ENCODE measurements around a stretch of chr21.

DNA sequence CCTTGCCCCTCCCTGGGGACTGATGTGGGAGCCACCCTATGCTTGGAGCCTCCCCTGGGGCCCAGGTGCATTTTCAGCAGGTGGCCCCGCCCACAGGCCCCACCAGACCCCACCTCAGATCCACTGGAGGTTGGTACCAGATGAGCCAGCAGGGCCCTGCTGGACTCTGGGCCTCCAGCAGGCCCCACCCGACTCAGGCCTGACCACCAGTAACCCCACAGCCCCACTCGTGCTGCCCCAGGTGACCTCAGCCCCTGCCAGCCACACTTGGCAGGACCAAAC is 8.8 kb downstream of the SLC19A1 start:
- RAMPAGE, long total RNA, result no peak
- RRBS, 2 experiments, result no CpG with 5 or more reads among the region's 3 CpGs
CAGE:
- cytosol, long polyA minus RNA, result no peak
- cytosol, long polyA plus RNA, result no peak
- long polyA plus RNA, result no peak
- nucleolus, long total RNA, result no peak
- nucleus, long polyA plus RNA, result no peak
- nucleus, long total RNA, result no peak

GRCh38 chr21:45535572-45536020 is 6.6 kb downstream of the SLC19A1 start:
- RAMPAGE, long total RNA, result no peak
- RRBS, 2 experiments, result 62 to 74% methylated on average over 2 of the region's 17 CpGs
CAGE:
- cytosol, long polyA minus RNA, result no peak
- cytosol, long polyA plus RNA, result no peak
- long polyA plus RNA, result no peak
- nucleolus, long total RNA, result no peak
- nucleus, long polyA plus RNA, result no peak
- nucleus, long total RNA, result no peak

- RAMPAGE, long total RNA, result no peak
- RRBS, 2 experiments, result no CpG with 5 or more reads among the region's 28 CpGs
CAGE:
- cytosol, long polyA minus RNA, result no peak
- cytosol, long polyA plus RNA, result no peak
- long polyA plus RNA, result no peak
- nucleolus, long total RNA, result no peak
- nucleus, long polyA plus RNA, result no peak
- nucleus, long total RNA, result no peak
Measured at GRCh38 chr21:45550061-45551340, 8.3 kb upstream of the SLC19A1 start.

GRCh38 chr21:45554362-45554823 is 12.2 kb upstream of the SLC19A1 start:
- RAMPAGE, long total RNA, result no peak
- RRBS, 2 experiments, result no CpG with 5 or more reads among the region's 24 CpGs
CAGE:
- cytosol, long polyA minus RNA, result no peak
- cytosol, long polyA plus RNA, result no peak
- long polyA plus RNA, result no peak
- nucleolus, long total RNA, result no peak
- nucleus, long polyA plus RNA, result no peak
- nucleus, long total RNA, result no peak

GRCh38 chr21:45562735-45563415 is 20.6 kb upstream of the SLC19A1 start:
- RAMPAGE, long total RNA, result no peak
- RRBS, 2 experiments, result no CpG with 5 or more reads among the region's 14 CpGs
CAGE:
- cytosol, long polyA minus RNA, result no peak
- cytosol, long polyA plus RNA, result no peak
- long polyA plus RNA, result no peak
- nucleolus, long total RNA, result no peak
- nucleus, long polyA plus RNA, result no peak
- nucleus, long total RNA, result no peak

GRCh38 chr21:45638566-45639563 is 4.7 kb upstream of the PCBP3 start:
- RAMPAGE, long total RNA, result no peak
- RRBS, 2 experiments, result no CpG with 5 or more reads among the region's 12 CpGs
CAGE:
- cytosol, long polyA minus RNA, result no peak
- cytosol, long polyA plus RNA, result no peak
- long polyA plus RNA, result no peak
- nucleolus, long total RNA, result no peak
- nucleus, long polyA plus RNA, result no peak
- nucleus, long total RNA, result no peak

DNA sequence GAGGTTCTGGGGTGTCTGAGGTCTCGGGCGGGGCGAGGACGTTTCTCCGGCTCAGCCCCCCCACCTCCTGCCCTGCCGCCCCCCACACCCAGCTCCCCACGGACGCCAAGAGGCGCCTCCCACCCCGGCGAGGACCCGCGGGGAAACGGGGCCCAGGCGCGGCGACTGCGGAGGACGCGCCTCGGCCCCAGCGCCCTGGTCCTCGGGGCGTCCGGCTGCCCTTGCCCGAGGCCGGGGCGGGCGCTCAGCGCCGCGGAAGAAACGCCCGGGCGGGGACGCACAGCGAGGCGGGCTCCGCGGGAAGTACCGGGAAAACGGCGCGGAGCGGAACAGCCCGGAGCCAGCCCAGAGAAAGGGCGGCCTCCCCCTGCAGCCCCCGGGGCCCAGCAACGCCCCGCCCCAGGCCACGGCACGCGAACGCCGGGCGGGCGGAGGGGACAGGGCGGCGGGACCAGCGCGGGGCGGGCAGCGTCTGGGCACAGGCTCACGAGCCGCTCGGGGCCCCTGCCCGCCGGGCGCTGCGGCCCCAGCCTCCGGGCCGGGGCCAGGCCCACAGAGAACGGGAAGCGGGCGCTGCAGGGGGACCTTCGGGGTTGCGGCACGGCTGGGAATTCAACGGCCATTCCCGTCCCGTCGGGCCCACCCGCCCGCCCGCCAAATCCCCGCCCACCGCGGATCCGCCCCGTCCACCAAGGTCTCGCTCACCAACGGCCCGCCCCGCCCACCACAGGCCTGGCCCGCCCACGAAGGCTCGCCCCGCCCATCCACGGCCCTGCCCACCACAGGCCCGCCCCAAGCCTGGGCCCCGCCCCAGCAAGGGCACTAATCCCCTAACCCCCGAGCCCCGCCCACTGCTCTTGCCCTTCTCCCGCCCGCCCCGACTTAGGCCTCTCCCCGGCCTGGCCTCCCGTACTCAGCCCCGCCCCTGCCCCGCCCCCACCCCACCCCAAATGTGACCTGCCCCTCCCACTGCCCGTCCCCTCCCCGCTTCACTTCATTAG is 899 bp upstream of the PCBP3 start:
- RAMPAGE, long total RNA, result no peak
- RRBS, 2 experiments, result 15 to 32% methylated on average over 49 of the region's 112 CpGs
CAGE:
- cytosol, long polyA minus RNA, result no peak
- cytosol, long polyA plus RNA, result no peak
- long polyA plus RNA, result no peak
- nucleolus, long total RNA, result start-site peak on the minus strand centred at position 353 of the sequence, 77 bp wide, 14 reads
- nucleus, long polyA plus RNA, result no peak
- nucleus, long total RNA, result no peak

- RAMPAGE, long total RNA, result no peak
- RRBS, 2 experiments, result no CpG with 5 or more reads among the region's 15 CpGs
CAGE:
- cytosol, long polyA minus RNA, result no peak
- cytosol, long polyA plus RNA, result no peak
- long polyA plus RNA, result no peak
- nucleolus, long total RNA, result no peak
- nucleus, long polyA plus RNA, result no peak
- nucleus, long total RNA, result no peak
Measured at GRCh38 chr21:45827112-45827614, 154.4 kb upstream of the COL6A1 start.

- RAMPAGE, long total RNA, result no peak
- RRBS, 2 experiments, result no CpG with 5 or more reads among the region's 13 CpGs
CAGE:
- cytosol, long polyA minus RNA, result no peak
- cytosol, long polyA plus RNA, result no peak
- long polyA plus RNA, result no peak
- nucleolus, long total RNA, result no peak
- nucleus, long polyA plus RNA, result no peak
- nucleus, long total RNA, result no peak
Measured at GRCh38 chr21:45889928-45890549, 91.5 kb upstream of the COL6A1 start.

DNA sequence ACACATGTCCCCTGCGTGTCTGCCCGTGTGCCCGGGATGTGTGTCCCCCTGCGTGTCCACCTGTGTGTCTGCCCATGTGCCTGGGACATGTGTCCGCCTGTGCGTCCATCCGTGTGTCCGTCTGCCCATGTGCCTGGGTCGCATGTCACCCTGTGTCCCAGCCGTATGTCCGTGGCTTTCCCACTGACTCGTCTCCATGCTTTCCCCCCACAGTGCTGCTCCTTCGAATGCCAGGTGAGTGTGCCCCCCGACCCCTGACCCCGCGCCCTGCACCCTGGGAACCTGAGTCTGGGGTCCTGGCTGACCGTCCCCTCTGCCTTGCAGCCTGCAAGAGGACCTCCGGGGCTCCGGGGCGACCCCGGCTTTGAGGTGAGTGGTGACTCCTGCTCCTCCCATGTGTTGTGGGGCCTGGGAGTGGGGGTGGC is 5.7 kb downstream of the COL6A1 start:
- RAMPAGE, long total RNA, result no peak
- RRBS, 2 experiments, result 58% methylated on average over 2 of the region's 21 CpGs; no CpG with 5 or more reads in 1 of the 2 experiments
CAGE:
- cytosol, long polyA minus RNA, result no peak
- cytosol, long polyA plus RNA, result no peak
- long polyA plus RNA, result no peak
- nucleolus, long total RNA, result no peak
- nucleus, long polyA plus RNA, result no peak
- nucleus, long total RNA, result no peak

DNA sequence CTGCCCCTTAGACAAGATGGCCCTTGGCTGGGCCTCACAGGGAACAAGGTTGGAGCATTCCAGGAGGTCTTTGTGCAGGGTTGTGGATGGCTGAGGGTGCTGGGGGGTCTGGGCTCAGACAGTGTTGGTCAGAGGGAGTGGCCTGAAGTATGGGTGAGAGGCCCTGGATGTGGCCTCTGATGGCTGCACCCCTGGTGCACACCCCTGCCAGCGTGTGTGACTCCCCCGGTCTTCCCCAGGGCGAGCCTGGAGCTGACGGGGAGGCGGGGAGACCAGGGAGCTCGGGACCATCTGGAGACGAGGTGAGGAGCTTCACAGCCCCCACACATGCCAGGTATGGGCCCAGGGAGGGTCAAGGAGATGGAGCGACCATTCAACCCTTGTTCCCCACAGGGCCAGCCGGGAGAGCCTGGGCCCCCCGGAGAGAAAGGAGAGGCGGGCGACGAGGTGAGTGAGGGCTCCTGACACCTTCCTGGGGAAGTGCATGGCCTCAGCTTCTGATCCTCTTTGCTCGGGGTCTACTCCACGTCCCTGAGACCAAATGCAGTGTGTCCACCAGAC is 10.3 kb downstream of the COL6A1 start:
- RAMPAGE, long total RNA, result no peak
- RRBS, 2 experiments, result no CpG with 5 or more reads among the region's 15 CpGs
CAGE:
- cytosol, long polyA minus RNA, result no peak
- cytosol, long polyA plus RNA, result no peak
- long polyA plus RNA, result no peak
- nucleolus, long total RNA, result no peak
- nucleus, long polyA plus RNA, result no peak
- nucleus, long total RNA, result no peak

DNA sequence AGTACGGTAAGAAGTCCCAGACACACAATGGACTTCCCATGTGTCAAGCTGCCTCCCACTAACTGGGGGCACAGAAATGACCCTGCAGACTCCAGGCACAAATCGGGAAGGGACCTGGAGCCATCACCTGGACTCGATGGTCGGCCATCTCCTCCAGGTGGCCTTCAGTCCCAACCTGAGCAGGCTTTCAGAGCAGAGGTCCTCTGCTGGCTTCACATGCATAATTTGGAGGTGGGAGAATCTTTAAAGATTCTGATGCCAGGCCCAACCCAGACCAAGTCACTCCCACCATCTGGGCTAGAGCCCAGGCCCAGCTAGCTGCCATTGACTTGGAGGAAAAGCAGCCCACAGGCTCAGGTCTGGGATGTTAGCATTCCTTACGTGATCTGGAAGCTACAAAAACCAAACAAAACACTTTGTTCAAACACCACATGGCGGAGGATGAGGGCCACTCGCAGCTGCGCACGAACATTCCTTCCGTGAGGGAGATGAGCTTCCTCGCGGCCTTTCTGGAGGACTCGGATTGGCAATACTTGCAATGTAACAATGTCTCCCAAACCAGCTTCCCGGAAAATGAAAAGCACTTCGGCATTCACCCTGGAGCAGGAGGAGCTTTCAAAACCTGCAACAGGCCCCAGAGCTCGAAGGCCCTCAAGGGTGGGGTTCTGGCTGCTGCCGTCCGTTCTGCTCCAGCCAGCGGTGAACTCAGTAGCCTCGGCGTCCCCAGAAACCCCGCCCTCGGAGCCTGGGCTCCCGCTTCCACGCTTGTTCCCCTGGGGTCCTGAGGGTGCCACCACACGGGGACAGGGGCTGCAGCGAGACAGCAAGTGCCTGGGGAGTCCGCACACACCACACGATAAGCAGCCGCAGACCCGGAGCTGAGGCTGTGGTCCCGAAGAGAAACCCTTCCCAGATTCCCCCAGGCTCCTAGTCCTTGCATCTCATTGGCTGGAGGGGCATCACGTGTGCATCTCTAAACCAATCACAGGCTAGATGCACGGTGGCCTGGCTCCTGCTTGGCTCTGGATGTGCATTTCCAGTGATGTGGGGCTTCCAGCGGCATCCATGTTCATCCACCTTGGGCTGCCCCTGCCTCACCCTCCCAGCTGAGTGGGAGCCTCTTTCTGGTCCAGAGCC is 40.5 kb downstream of the COL6A1 start:
- RAMPAGE, long total RNA, result no peak
- RRBS, 2 experiments, result no CpG with 5 or more reads among the region's 35 CpGs
CAGE:
- cytosol, long polyA minus RNA, result no peak
- cytosol, long polyA plus RNA, result no peak
- long polyA plus RNA, result no peak
- nucleolus, long total RNA, result no peak
- nucleus, long polyA plus RNA, result no peak
- nucleus, long total RNA, result no peak

- RAMPAGE, long total RNA, result no peak
- RRBS, 2 experiments, result no CpG with 5 or more reads among the region's 8 CpGs
CAGE:
- cytosol, long polyA minus RNA, result no peak
- cytosol, long polyA plus RNA, result no peak
- long polyA plus RNA, result no peak
- nucleolus, long total RNA, result no peak
- nucleus, long polyA plus RNA, result no peak
- nucleus, long total RNA, result no peak
Measured at GRCh38 chr21:46109109-46109601, 11.2 kb downstream of the COL6A2 start.

- RAMPAGE, long total RNA, result no peak
- RRBS, 2 experiments, result 56 to 71% methylated on average over 4 of the region's 20 CpGs
CAGE:
- cytosol, long polyA minus RNA, result no peak
- cytosol, long polyA plus RNA, result no peak
- long polyA plus RNA, result no peak
- nucleolus, long total RNA, result no peak
- nucleus, long polyA plus RNA, result no peak
- nucleus, long total RNA, result no peak
Measured at GRCh38 chr21:46110326-46111182, 12.6 kb downstream of the COL6A2 start.

DNA sequence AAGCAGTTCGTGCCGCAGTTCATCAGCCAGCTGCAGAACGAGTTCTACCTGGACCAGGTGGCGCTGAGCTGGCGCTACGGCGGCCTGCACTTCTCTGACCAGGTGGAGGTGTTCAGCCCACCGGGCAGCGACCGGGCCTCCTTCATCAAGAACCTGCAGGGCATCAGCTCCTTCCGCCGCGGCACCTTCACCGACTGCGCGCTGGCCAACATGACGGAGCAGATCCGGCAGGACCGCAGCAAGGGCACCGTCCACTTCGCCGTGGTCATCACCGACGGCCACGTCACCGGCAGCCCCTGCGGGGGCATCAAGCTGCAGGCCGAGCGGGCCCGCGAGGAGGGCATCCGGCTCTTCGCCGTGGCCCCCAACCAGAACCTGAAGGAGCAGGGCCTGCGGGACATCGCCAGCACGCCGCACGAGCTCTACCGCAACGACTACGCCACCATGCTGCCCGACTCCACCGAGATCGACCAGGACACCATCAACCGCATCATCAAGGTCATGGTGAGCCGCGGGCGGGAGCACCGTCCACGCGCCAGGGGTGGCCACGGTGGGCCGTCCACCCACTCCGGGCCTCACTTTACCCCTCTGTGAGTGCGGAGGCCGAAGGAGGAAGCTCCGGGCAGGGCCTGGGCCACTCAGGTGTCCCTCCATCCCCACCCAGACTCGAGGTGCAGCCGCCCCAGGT is 14.3 kb downstream of the COL6A2 start:
- RAMPAGE, long total RNA, result no peak
- RRBS, 2 experiments, result 86 to 95% methylated on average over 24 of the region's 60 CpGs
CAGE:
- cytosol, long polyA minus RNA, result no peak
- cytosol, long polyA plus RNA, result no peak
- long polyA plus RNA, result no peak
- nucleolus, long total RNA, result no peak
- nucleus, long polyA plus RNA, result no peak
- nucleus, long total RNA, result no peak

DNA sequence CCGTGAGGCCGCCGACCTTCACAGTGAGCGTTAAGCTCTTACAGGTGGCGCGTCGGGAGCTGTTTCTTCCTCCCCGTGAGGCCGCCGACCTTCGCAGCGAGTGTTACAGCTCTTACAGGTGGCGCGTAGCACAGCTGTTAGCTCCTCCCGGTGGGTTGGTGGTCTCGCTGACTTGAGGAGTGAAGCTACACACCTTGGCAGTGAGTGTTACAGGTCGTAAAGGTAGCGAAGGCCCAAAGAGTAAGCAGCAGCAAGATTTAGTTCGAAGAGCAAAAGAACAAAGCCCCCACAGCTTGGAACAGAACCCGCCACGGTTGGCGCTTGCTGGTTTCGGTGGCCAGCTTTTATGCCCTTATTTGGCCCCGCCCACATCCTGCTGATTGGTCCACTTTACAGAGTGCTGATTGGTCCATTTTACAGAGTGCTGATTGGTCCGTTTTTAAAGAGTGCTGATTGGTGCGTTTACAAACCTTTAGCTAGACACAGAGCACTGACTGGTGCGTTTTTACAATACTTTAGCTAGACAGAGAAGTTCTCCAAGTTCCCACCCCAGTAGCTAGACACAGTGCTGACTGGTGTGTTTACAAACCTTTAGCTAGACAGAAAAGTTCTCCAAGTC is 12.9 kb downstream of the FTCD start:
- RAMPAGE, long total RNA, result no peak
- RRBS, 2 experiments, result no CpG with 5 or more reads among the region's 27 CpGs
CAGE:
- cytosol, long polyA minus RNA, result no peak
- cytosol, long polyA plus RNA, result no peak
- long polyA plus RNA, result no peak
- nucleolus, long total RNA, result no peak
- nucleus, long polyA plus RNA, result no peak
- nucleus, long total RNA, result no peak

- RAMPAGE, long total RNA, result no peak
- RRBS, 2 experiments, result no CpG with 5 or more reads among the region's 29 CpGs
CAGE:
- cytosol, long polyA minus RNA, result no peak
- cytosol, long polyA plus RNA, result no peak
- long polyA plus RNA, result no peak
- nucleolus, long total RNA, result no peak
- nucleus, long polyA plus RNA, result no peak
- nucleus, long total RNA, result no peak
Measured at GRCh38 chr21:46152340-46152836, 3.0 kb downstream of the FTCD start.

DNA sequence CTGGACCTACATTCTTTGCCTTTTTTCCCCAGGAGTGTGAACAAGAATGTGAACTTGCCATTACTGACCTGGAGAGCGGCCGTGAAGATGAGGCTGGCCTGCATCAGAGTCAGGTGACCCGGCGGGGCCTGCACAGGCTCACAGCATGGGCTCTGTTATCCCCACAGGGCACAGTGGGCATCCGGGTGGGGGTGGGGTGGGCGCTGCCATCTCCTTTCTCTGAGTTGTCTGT is 22.1 kb downstream of the PCNT start:
- RAMPAGE, long total RNA, result no peak
- RRBS, 2 experiments, result 84 to 98% methylated on average over 4 of the region's 6 CpGs
CAGE:
- cytosol, long polyA minus RNA, result no peak
- cytosol, long polyA plus RNA, result no peak
- long polyA plus RNA, result no peak
- nucleolus, long total RNA, result no peak
- nucleus, long polyA plus RNA, result no peak
- nucleus, long total RNA, result no peak

DNA sequence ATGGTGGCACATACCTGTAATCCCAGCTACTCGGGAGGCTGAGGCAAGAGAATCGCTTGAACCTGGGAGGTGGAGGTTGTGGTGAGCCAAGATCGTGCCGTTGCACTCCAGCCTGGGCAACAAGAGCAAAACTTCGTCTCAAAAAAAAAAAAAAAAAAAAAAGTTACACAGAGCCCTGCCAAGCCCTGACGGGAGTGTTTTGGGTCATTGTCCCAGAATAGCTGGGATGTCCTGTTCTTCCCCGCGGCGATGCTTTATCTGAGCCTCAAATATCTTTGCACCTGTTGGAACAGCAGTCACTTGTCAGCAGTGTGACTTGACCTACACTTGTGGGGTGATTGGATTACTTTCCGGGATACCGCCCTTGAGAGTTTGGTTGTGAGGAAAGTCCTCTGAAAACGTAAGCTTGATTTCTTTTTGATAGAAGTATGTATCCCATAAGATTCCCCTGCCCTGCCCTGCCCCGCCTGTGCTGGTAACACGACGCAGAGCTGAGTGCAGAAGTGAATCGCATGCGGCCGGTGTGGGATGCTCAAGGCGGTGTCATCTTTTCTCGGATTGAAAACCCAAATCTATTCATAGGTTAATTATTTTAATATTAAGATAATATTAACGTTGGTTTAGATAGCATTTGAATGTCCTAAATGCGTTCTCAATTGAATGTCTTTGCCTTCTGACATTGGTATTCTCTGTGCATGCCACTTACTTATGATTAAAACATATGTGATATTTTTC is 50.9 kb downstream of the PCNT start:
- RAMPAGE, long total RNA, result no peak
- RRBS, 2 experiments, result no CpG with 5 or more reads among the region's 22 CpGs
CAGE:
- cytosol, long polyA minus RNA, result no peak
- cytosol, long polyA plus RNA, result no peak
- long polyA plus RNA, result no peak
- nucleolus, long total RNA, result no peak
- nucleus, long polyA plus RNA, result no peak
- nucleus, long total RNA, result no peak

GRCh38 chr21:46667736-46668291 is 32.3 kb downstream of the PRMT2 start:
- RAMPAGE, long total RNA, result no peak
- RRBS, 2 experiments, result 2% methylated on average over 9 of the region's 53 CpGs; no CpG with 5 or more reads in 1 of the 2 experiments
CAGE:
- cytosol, long polyA minus RNA, result no peak
- cytosol, long polyA plus RNA, result no peak
- long polyA plus RNA, result no peak
- nucleolus, long total RNA, result no peak
- nucleus, long polyA plus RNA, result no peak
- nucleus, long total RNA, result no peak